Lung (tissue), 4 donors: ENCODE measurements around a stretch of chr5.

- PRO-cap: no peak
- RAMPAGE, long total RNA: no peak
- RRBS: no CpG with 5 or more reads among the region's 4 CpGs
Observed at GRCh38 chr5:180820683-180821427, 18.2 kb upstream of the MGAT1 start.

GRCh38 chr5:180830061-180830784 lies 27.6 kb upstream of the MGAT1 start:
- PRO-cap: bidirectional peak, plus-strand start at chr5:180830957, minus-strand start at chr5:180830646
- RAMPAGE, long total RNA: no peak
- RRBS: no CpG with 5 or more reads among the region's 14 CpGs

DNA sequence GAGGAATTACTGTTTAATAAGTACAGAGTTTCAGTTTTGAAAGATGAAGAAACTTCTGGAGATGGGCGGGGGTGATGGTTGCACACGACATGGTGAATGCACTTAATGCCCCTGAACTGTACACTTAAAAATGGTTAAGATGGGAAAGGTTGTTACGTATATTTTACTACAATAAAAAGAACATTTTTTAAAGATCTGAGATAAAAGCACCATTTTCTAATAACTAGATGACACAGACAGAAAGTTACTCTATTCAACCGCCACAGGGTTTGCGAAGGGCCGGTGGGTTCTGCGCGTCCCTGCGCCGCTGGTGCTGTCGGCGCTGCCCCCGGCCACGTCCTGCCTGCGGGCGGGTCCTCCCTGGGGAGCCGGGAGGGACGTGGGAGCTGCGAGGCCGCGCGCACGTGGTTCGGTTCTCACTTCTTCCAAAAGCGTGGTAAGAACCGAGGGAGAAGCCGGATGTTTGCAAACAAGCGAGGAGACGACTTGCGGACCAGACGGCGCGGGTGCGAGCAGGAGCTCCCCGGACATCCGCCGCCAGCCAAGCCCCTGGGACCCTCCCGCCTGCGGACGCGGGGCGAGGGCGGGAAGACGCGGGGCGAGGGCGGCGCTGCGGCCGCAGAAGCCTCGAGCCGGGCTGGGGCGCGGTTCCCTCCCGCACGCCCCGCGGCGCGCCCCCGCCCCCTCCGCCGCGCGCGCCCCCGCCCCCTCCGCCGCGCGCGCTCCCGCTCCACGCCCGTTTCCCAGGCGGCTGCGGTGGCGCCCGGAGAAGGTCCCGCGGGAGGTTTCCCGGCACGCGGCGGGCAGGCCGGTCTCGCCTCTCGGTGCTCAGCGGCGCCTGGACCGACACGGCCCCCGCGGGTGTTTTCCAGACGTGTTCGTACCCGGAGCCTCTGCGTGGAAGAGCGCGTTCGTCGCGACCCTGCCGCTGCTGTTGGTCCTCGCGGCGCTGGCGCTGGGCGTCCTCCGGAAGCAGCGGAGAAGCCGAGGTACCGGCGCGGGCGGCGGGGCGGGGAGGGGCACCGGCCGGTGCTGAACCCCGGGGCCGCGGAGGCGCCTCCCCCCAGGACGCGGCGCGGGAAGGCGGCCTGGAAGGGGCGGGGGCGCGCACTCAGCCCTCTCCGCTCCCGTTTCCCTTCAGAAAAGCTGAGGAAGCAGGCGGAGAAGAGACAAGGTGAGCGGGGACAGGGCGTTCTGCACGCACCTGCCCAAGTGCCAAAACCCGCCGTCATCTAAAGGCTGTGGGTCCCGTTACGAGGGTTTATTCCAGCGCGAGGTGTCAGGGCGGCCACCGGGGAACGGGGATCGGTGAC lies 12.7 kb downstream of the BTNL9 start:
- PRO-cap: no peak
- RAMPAGE, long total RNA: no peak
- RRBS: 3% methylated on average over 60 of the region's 148 CpGs

GRCh38 chr5:181098199-181098573 lies 32.8 kb downstream of the OR2V1 start:
- PRO-cap: no peak
- RAMPAGE, long total RNA: no peak
- RRBS: no CpG with 5 or more reads among the region's 13 CpGs

DNA sequence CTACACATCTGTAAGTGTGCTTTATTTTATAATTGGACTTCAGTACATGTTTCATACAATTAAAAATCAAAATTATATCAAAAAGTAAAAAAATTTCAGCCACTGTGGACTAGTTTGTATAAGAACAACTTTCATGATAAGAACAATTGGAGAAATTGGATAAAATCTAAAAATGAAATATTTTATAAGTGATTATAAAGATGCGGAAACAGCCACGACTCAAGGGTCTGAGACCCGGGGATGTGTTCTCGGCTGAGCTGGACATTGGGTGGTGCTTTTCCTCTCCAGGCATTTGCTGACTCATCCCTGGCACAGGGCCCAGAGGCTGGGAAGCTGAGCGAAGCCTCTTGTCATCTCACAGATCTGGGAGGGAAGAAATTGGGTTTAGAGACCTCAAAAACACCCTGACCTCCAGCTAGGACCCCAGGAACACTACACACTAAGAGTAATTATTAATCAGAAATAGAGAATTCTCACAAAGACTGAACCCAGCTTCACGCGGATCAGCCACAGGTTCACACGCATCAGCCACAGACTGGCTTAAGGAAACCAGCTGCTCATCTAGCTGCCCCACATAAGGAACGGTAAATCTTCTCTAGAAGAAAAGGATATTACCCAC lies 2.7 kb upstream of the OR2V1 start:
- PRO-cap: no peak
- RAMPAGE, long total RNA: no peak
- RRBS: 40% methylated on average over 3 of the region's 9 CpGs

- PRO-cap: no peak
- RAMPAGE, long total RNA: no peak
- RRBS: 35% methylated on average over 1 of the region's 15 CpGs
Observed at GRCh38 chr5:181203037-181203793, 1.8 kb downstream of the TRIM7 start.

- PRO-cap: unidirectional peak, minus-strand start at chr5:181222057; bidirectional peak, plus-strand start at chr5:181222478, minus-strand start at chr5:181222473
- RAMPAGE, long total RNA: no peak
- RRBS: 1% methylated on average over 4 of the region's 66 CpGs
Observed at GRCh38 chr5:181221786-181222915, 930 bp upstream of the TRIM41 start.

GRCh38 chr5:181245520-181246013 lies 1.9 kb upstream of the RACK1 start:
- PRO-cap: no peak
- RAMPAGE, long total RNA: no peak
- RRBS: 56% methylated on average over 5 of the region's 13 CpGs